Lower leg skin (tissue), 2 donors: Measurements from ENCODE around the gene ZNF282.

DNA sequence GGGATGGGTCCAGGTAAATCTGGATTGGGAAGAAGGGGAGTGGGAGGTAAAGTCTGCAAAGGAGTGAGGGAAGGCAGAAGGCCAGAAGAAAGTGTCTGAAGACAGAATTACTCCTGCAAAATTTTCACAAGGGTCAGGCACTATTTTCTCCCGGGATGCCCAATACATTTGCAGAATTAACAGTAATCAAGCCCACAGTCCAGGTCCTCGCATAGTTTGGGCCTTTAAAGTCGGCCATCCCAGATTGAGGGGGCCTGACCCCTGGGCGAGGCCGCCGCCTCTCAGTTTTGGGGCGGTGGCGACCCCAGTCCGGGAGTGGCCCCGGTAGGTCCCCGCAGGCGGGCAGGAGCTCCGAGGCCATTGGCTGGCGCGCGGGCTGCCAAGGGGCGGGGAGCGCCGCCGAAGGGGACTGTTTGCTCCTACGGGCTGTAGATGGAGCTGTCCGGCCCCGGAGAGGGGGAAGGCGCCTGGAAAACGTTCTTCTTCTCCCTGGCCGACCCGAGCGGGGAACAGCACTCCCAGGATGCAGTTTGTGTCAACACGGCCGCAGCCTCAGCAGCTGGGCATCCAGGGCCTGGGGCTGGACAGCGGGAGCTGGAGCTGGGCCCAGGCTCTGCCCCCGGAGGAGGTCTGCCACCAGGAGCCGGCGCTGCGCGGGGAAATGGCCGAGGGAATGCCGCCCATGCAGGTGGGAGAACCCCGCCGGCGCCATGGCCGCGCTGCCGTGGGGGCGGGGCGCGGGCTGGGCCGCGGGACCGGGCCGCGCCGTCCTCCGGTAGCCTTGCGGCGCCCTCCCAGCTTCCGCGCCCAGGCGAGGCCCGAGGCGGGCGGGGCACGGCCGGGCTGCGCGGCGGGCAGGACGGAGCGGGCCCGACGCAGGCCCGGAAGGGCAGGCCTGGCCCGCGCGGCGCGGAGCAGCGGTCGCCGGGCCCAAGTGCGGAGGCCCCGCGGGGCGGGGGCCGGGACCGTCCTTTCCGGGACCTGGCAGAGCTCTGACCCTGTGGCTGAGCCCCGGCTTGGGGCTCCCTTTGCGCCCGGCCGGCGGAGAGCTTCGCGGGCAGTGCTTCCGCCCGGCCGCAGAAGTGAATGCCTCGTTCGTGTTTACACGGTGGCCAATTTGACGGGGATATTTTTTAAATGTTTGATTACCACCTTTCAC, at the start of gene ZNF282:
Gene ZNF282, plus strand, starts transcription at position 480 of the 1,159 bp plus-strand sequence.
- PRO-cap, result unidirectional peak, plus-strand start at position 447 of the sequence; unidirectional peak, plus-strand start at position 496 of the sequence
- RAMPAGE, long total RNA, 2 experiments, result start-site peak on the plus strand in 2 of 2 experiments, centred at positions 480 to 483 of the sequence, 270 to 354 reads per replicate

DNA sequence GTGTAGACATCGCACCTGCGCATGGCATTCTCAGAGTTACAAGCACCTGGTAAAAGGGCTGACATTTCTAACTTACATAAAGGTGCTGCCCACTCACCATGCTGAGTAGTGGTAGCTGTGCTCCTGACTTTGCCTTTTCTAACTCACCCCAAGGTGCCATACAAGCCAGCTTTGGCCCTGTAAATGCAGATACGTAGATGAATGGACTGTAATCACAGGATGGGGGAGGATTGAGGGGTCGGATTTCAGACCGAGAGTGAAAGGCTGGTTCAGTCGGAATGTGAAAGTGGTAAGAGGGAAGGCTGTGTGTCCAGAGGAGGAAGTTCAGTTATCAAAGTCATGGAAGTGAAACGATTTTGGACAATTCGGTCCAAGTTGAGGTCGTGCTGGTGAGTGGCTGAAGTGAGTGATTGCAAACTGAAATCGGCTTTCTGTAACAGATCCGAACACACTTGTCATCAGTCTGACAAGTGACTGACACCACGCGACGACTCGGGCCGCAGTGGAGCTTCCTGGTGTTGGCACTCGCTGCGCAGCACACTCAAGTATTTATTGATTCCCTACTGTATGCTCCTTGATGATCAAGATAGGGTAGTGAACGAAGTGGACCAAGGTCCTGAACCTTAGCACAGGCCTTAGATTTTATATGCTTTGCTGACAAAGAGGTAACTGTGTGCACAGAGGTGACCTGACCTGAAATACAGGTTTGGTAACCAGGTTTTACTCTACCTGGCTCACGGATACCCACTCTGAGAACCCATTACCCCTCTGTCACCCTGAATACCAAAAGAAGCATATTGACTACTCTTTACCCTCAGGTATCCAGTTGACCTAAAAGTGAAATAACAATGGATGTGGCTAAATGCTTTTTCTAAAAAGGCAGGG, 10.5 kb downstream of the ZNF282 start:
- PRO-cap, result no peak
- RAMPAGE, long total RNA, 2 experiments, result no peak in any of the 2 experiments

DNA sequence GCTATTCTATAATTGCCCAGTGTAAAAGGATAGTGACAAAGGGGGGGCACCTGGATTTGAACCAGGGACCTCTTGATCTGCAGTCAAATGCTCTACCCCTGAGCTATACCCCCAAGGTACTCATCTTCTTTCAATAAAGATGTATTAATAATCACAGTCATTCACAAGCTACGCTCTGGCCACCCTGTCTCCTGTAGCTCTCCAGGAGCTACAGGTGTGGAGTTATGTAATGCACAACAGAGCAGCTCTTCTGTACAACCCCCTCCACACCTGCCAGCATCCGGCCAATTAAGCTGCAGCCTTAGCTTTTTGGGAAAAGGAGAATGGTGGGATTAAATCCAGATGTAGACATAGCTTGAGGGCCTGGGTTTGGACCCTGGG, 83.4 kb downstream of the ZNF777 start:
- PRO-cap, result no peak
- RAMPAGE, long total RNA, 2 experiments, result no peak in any of the 2 experiments

GRCh38 chr7:149564414-149564878, 66.8 kb upstream of the ZNF746 start:
- PRO-cap, result no peak
- RAMPAGE, long total RNA, 2 experiments, result no peak in any of the 2 experiments

- PRO-cap, result no peak
- RAMPAGE, long total RNA, 2 experiments, result no peak in any of the 2 experiments
Observed at GRCh38 chr7:149605956-149607020, 108.5 kb upstream of the KRBA1 start.

- PRO-cap, result no peak
- RAMPAGE, long total RNA, 2 experiments, result no peak in any of the 2 experiments
Observed at GRCh38 chr7:149664695-149664918, 50.1 kb upstream of the KRBA1 start.

GRCh38 chr7:149770883-149771455, 2.4 kb downstream of the ZNF467 start:
- PRO-cap, result no peak
- RAMPAGE, long total RNA, 2 experiments, result no peak in any of the 2 experiments

- PRO-cap, result no peak
- RAMPAGE, long total RNA, 2 experiments, result no peak in any of the 2 experiments
Observed at GRCh38 chr7:149844172-149844927, 6.2 kb downstream of the ZNF862 start.

- PRO-cap, result no peak
- RAMPAGE, long total RNA, 2 experiments, result no peak in any of the 2 experiments
Observed at GRCh38 chr7:149854709-149855262, 16.6 kb downstream of the ZNF862 start.

DNA sequence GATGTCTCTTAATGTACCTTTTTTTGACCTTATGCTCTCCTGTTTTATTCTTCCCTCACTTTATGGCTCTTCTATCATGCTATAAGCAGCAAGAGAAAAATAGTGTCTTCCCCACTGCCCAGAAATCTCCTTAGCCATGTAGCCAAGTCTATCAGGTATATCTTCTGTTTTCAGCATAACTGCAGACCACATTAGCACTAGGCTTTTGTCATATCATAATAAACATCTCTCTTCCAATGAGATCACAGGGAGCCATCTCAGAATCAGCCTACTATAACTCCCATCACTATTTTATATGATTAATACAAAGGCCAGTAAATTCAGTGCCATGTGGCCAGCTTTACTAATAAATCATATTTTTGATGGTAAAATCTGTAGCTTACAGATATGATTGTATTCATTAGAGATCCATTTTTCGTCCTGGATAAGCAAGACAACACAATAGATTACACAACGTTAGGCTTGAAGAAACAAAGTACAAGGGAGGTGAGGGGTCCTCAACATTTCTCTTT, 88.3 kb upstream of the LRRC61 start:
- PRO-cap, result no peak
- RAMPAGE, long total RNA, 2 experiments, result no peak in any of the 2 experiments

DNA sequence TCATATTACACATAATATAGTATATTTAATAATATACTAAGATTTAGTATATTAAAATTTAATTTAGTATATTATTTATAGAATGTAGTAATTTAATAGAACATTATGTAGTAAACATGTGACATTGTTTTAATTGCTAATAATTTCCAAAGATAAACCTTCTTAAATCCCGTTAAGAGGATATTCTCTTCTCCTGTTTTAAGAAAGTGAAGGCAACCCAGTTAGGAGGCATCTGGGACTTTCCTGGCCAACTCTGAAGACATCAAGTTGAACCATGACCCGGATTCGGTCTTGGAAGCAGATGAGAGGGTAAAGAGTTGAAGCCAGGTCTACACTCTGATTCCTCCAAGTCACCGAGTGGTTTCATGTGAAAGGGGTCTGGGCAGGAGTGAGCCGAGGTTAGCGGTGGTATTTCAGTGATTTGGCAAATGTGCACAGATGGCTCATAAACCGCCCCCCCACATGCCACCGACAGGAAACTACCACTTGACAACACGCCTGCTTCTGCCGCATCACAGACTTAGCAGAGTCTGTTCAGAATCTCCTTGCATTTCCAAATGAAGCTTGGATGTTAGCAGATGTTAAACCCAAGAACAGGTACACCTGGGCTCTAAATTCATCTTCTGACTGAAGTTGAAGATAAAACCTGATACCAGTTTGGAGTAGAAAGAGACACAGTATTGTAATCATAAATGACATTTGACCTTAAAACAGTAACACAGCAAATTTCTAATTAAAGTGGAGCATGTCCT, 11.3 kb upstream of the REPIN1 start:
- PRO-cap, result no peak
- RAMPAGE, long total RNA, 2 experiments, result no peak in any of the 2 experiments

DNA sequence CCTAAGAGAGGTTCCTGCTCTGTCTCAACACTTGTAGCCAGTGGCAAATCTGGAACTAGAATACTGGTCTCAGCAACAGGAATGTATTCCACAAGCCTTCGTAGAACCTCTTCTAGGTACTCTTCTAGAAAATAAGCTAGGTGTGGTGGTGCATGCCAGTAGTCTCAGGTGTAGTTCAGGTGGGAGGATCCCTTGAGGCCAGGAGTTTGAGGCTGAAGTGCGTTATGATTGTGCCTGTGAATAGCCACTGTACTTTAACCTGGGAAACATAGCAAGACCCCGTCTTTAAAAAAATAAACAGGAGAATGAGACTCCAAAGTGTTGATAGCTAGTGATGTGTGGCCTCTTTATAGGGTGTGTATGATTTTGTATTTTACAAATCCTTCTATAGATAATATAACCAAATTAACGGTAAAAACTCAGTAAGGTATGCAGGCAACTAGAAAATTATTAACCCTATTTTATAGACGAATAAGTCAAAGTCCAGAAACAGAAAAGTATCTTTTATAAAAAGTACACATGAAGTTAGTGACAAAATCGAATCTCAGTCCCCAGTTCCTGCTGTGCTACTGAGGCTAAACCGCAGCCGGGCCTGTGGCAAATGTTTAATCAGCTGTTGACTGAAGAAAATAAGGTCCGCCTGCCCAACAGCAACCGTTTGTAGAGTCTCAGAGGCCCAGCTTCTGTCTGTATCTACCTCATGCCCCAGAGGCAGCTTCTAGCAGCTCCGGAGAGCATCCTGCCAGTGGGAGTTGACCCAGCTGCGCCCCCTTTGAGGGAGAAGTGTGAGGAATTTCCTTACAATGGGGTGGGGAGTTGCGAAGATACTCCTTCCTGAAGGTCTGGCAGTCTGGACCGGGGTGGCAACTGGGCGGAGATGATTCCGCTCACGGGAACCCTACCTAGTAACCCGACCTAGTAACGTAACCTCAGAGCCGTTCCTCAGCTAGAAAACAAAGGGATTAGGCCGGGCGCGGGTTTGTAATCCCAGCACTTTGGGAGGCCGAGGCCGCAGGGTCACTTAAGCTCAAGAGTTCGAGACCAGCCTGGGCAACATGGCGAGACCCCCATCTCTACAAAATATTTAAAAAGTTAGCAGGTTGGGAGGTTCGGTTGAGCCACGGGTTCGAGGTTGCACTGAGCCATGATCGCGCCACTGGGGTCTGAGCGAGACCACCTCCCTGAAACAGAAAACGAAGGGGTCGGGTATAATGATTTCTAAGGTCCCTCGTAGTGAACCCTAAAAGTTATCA, 1.1 kb upstream of the ZNF775 start:
- PRO-cap, result no peak
- RAMPAGE, long total RNA, 2 experiments, result no peak in any of the 2 experiments

DNA sequence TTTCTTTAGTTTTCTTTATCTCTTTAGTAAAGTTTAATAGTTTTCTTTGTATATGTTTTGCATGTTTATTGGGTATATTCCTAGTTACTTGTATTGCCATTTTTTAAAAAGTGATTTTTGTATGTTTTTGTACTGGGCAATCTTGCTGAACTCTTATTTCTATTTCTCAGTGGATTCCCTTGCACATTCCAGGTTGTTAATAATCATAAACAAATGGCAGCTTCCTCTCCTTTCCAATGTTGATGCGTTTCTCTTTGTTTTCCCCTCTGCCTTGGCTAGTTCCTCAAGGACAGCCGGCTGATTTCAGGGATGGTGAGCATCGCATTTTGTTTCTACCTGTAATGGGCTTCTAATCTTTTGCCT, 11.3 kb upstream of the ENSG00000284691 start:
- PRO-cap, result no peak
- RAMPAGE, long total RNA, 2 experiments, result no peak in any of the 2 experiments

- PRO-cap, result no peak
- RAMPAGE, long total RNA, 2 experiments, result no peak in any of the 2 experiments
Observed at GRCh38 chr7:150400897-150401171, 4.6 kb upstream of the ENSG00000284691 start.

DNA sequence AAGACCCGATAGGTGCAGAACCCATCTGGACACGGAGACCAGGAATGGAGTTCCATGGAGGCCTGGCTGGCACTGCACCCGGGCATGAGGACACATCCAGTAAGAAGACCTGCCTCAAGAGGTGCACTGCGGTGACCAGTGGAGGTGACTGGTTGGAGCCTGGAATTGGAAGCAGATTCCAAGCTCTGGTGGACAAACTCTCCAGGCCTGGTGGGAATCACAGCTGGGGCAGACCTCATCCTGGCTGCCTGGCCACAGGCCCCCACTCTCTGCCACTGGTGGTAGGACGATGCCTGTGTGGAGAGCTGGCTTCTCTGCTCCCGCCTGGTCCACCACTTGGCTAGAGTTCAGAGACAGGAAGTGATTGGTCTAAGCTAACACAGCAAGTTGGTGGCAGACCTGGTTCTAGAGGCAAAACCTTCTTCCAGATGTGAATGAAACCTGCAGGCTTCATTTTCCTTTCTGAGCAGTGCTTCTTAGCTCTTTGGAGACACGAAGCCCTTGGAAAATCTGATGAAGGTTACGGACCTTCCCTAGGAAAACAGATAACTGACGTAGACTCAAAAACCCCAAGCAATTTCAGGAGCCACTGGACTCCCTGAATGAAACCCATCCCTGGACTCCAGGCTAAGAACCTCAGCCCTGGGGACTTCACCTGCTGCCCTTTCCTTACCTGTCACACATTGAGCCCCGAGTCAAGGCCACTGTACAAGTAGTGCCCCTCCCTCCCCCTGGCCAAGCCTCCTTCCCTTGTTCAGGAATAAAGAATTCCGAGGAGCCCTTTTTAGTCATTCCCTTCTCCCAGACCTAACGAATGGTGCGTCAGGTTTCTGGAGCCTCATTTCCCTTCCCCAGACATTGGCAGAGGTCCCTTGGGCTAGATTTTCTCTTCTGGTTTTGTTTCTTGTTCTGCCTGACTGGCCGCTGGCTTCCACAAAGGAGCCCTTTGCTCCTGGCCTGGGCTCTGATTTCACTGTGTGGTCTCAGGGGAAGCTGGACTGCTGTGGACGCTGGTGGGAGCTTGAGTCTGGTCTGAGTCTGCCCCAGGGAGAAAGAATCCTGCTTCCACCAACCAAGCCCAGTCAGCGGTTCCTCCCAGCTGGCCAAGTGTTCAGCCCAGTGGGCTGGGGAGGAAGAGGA, 5.1 kb downstream of the ENSG00000284691 start:
- PRO-cap, result no peak
- RAMPAGE, long total RNA, 2 experiments, result no peak in any of the 2 experiments

GRCh38 chr7:150568554-150569109, 1.4 kb downstream of the GIMAP4 start:
- PRO-cap, result no peak
- RAMPAGE, long total RNA, 2 experiments, result no peak in any of the 2 experiments

DNA sequence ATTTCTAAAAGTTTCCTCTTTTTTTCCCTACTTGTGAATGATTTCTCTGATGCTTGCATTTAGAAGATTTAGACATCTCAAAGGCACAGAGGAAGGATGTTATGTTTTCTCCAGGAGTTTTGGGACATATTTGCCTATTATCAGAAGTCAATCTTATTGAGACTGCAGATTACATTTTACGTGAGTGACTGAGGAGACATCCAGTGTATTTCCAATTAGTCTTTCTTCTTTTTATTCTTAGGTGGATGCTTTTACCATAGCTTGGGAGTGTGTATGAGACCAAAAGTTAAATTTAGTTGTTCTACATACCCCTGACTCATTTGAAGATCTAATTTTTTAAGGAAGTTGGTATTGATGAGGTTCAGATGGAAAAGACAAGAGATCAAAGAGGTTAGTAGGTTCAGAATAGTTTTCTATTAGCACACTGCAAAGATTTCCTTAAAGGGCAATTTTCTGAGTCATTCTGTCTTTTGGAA, 12.4 kb downstream of the GIMAP6 start:
- PRO-cap, result no peak
- RAMPAGE, long total RNA, 2 experiments, result no peak in any of the 2 experiments

DNA sequence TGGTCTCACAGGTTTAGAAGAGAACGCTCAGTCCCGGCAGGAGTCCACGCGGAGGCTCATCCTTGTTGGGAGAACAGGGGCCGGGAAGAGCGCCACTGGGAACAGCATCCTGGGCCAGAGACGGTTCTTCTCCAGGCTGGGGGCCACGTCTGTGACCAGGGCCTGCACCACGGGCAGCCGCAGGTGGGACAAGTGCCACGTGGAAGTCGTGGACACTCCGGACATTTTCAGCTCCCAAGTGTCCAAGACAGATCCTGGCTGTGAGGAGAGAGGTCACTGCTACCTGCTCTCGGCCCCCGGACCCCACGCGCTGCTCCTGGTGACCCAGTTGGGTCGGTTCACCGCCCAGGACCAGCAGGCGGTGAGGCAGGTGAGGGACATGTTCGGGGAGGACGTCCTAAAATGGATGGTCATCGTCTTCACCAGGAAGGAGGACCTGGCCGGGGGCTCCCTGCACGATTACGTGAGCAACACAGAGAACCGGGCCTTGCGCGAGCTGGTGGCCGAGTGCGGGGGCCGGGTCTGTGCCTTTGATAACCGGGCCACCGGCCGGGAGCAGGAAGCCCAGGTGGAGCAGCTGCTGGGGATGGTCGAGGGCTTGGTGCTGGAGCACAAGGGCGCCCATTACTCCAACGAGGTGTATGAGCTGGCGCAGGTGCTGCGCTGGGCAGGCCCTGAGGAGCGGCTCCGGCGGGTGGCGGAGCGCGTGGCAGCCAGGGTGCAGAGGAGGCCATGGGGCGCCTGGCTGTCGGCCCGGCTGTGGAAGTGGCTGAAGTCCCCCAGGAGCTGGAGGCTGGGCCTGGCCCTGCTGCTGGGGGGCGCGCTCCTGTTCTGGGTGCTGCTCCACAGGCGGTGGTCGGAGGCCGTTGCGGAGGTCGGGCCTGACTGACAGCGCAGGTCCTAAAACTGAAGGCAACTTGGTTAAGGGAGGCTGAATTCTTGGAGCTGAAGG, 3.9 kb downstream of the GIMAP1 start:
- PRO-cap, result no peak
- RAMPAGE, long total RNA, 2 experiments, result no peak in any of the 2 experiments

DNA sequence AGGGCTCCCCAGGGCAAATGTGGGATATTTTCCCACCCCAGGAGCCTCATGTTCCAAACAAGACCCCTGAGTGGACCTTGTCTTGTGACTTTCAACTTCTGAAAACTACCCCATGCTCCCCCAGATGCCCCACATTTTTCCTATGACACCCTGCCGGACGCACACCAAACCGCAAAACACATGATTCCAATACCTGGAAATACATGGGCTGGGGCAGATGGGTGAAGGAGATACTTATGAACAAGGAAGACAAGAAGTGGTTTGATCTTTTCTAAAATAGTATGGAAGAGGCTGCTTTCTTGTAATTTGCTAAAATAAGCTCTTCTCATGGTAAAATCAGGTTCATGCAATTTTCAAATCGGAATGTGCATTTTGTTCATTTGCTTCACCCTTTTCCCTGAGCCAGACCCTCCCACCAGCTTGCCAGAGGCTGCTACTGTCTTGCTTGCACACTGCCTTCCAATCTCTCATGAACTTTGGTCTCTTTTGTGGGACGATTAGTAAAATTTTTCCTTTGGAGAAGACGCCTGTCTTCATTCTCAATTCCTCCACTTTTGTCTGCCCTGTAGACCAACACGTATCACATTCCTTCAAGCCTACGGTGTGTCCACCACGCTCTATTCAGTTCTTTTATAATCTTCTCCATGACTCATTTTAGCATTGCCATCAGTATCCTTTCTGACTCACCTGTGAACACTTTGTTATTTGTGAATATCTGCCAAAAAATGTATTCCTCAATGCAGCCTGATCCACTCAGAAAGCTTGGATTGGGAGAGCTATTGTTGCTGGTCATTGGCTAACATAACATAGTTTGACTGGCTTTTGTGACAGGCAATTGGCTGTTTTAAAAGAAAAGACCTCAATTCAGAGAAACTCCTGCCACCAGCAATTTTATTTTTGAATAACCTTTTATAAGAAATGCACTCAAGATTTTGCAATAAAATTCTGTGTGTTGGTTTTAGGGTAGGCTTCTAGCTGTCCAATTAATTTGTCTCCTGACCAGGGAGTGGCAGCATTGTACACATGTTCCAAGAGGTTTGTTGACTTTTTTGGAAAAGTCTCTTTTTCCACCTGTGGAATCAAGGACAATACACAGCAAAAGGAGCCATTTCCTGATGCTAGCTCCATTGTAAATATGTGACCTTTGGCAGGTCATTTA, 1.4 kb downstream of the GIMAP5 start:
- PRO-cap, result unidirectional peak, minus-strand start at position 605 of the sequence
- RAMPAGE, long total RNA, 2 experiments, result no peak in any of the 2 experiments

GRCh38 chr7:150748282-150748785, 11.1 kb downstream of the GIMAP5 start:
- PRO-cap, result no peak
- RAMPAGE, long total RNA, 2 experiments, result no peak in any of the 2 experiments